ENCODE data around the genes SRP54 and MIPOL1.

GRCh38 chr14:34619490-34620548, 10.1 kb downstream of the SNX6 start:
- PRO-cap, 3 experiments, result no peak in any of the 3 experiments
- RAMPAGE, long total RNA, 4 experiments, result no peak in any of the 4 experiments
- RRBS, result no CpG with 5 or more reads among the region's 7 CpGs

DNA sequence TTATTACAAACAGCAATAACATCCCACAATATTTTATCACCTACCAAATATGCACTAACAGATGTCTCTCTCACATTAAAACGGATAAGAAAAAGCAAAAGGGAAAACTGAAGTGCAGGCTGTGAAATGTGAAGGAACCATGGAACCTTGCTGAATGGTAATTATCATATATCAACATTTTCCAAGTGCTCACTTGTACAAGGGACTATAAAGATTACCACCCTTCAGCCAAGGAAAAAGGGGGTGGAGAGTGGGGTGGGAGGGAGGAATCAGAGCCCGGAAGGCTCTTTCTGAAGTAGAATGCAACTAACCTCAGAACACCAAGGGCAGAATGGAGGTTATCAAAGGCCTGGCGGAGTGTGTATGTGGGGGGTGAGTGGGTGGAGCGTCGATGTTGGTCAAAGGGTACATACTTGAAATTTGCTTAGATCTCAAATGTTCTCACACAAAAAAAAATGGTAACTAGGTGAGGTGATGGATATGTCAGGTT, 1.2 kb downstream of the SNX6 start:
- PRO-cap, 3 experiments, result peak in 1 of 3 experiments; most common plus-strand start position 329 of the sequence (in 1); most common minus-strand start position 319 of the sequence (in 1)
- RAMPAGE, long total RNA, 4 experiments, result no peak in any of the 4 experiments
- RRBS, result no CpG with 5 or more reads among the region's 5 CpGs

- PRO-cap, 3 experiments, result peak in 3 of 3 experiments; most common plus-strand start chr14:34982682 (in 3); most common minus-strand start chr14:34982503 (in 3)
- RAMPAGE, long total RNA, 4 experiments, result start-site peak on the minus strand in 3 of 4 experiments, at chr14:34982375-34982566 at its widest, 12 to 70 reads per replicate
- RRBS, result no CpG with 5 or more reads among the region's 44 CpGs
These were observed 716 bp upstream of the SRP54 start for GRCh38 chr14:34981740-34982811.

DNA sequence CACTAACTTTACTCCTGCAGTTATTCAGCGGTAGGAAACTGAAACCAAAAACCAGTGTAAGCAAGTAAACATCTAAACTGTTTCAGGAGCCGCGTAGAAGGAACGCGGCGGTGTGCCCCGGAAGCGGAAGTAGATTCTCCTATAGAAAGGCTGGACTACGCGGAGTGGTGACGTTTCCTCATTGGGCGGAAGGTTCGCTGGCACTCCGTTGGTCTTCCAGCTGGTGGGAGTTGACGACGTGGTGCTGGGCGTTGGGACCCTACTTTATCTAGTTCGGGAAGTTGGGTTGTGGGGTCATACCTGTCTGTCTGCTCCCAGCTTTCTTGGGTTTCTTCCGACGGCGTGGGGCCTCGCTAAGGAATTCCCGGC, at the start of gene SRP54:
Gene SRP54, plus strand, starts transcription at position 181 of the 369 bp plus-strand sequence.
- PRO-cap, 3 experiments, result peak in 3 of 3 experiments; most common plus-strand start position 181 of the sequence (in 3); most common minus-strand start position 114 of the sequence (in 2)
- RAMPAGE, long total RNA, 4 experiments, result start-site peak on the plus strand in 4 of 4 experiments, centred at positions 189 to 218 of the sequence, 159 to 1,497 reads per replicate
- RRBS, result no CpG with 5 or more reads among the region's 23 CpGs

DNA sequence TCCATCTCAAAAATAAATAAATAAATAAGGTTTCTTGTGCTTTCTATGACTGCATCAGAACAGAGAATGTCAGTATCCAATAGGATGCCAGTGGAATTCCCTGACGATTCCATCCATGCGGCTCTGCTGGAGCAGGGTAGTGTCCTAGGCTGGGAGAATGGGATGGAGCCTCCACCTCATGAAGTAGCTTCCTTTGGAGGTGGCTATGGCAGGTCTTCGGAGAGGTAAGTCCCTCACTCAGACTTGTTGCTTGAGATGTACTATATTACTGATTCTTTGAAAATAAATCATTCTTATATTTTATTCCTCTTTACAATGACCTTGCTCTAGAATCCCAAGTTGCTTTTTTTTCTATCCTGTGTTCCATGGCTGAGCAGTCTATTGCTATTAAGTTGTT, 13.7 kb upstream of the PSMA6 start:
- PRO-cap, 3 experiments, result no peak in any of the 3 experiments
- RAMPAGE, long total RNA, 4 experiments, result no peak in any of the 4 experiments
- RRBS, result no CpG with 5 or more reads among the region's 3 CpGs

GRCh38 chr14:35332156-35332714, 40.1 kb downstream of the PSMA6 start:
- PRO-cap, 3 experiments, result peak in 1 of 3 experiments; most common plus-strand start chr14:35332335 (in 1); most common minus-strand start chr14:35332270 (in 1)
- RAMPAGE, long total RNA, 4 experiments, result no peak in any of the 4 experiments
- RRBS, result no CpG with 5 or more reads among the region's 17 CpGs

DNA sequence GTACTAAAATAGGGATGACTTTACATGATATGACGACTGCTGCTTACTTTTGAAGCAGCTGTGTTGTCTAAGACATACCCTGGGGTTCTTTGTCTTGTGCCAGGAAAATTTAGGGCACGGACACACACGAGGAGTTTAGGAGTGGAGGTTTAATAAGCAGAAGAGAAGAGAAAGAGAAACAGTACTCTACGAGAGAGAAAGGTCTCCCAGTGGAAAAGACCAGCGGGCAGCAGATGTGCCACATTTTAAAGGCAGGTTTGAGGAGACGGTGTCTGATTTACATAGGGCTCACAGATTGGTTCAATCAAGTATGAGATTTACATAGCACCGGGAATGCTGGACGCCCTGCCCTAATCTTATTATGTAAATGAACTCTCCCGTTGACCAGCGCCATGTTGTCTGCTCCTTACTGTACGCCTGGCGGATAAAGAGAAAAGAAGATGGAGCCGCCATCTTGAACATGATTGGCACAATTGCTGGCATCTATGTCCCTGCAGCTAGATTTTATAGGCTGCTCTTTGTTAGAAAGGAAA, 17.9 kb downstream of the NFKBIA start:
- PRO-cap, 3 experiments, result no peak in any of the 3 experiments
- RAMPAGE, long total RNA, 4 experiments, result no peak in any of the 4 experiments
- RRBS, result no CpG with 5 or more reads among the region's 13 CpGs

- PRO-cap, 3 experiments, result peak in 1 of 3 experiments; most common minus-strand start chr14:35400998 (in 1)
- RAMPAGE, long total RNA, 4 experiments, result no peak in any of the 4 experiments
- RRBS, result no CpG with 5 or more reads among the region's 7 CpGs
These were observed 3.8 kb downstream of the NFKBIA start for GRCh38 chr14:35400815-35401156.

- PRO-cap, 3 experiments, result no peak in any of the 3 experiments
- RAMPAGE, long total RNA, 4 experiments, result start-site peak on the minus strand in 1 of 4 experiments, at chr14:35601690-35602084 at its widest, 7 reads per replicate
- RRBS, result no CpG with 5 or more reads among the region's 2 CpGs
These were observed 67.7 kb downstream of the INSM2 start for GRCh38 chr14:35601666-35602073.

GRCh38 chr14:35722880-35723448, 86.1 kb downstream of the RALGAPA1 start:
- PRO-cap, 3 experiments, result no peak in any of the 3 experiments
- RAMPAGE, long total RNA, 4 experiments, result start-site peak on the minus strand in 1 of 4 experiments, at chr14:35723193-35723258 at its widest, 21 reads per replicate
- RRBS, result no CpG with 5 or more reads among the region's 3 CpGs

- PRO-cap, 3 experiments, result no peak in any of the 3 experiments
- RAMPAGE, long total RNA, 4 experiments, result no peak in any of the 4 experiments
- RRBS, result no CpG with 5 or more reads among the region's 4 CpGs
These were observed 69.4 kb downstream of the RALGAPA1 start for GRCh38 chr14:35739521-35740175.

- PRO-cap, 3 experiments, result no peak in any of the 3 experiments
- RAMPAGE, long total RNA, 4 experiments, result no peak in any of the 4 experiments
- RRBS, result no CpG with 5 or more reads among the region's 4 CpGs
These were observed 83.7 kb downstream of the BRMS1L start for GRCh38 chr14:35909855-35910125.

GRCh38 chr14:36520900-36521379, 908 bp upstream of the NKX2-1 start:
- PRO-cap, 3 experiments, result no peak in any of the 3 experiments
- RAMPAGE, long total RNA, 4 experiments, result no peak in any of the 4 experiments
- RRBS, result 6% methylated on average over 15 of the region's 37 CpGs

GRCh38 chr14:36525474-36525987, 5.5 kb upstream of the NKX2-1 start:
- PRO-cap, 3 experiments, result no peak in any of the 3 experiments
- RAMPAGE, long total RNA, 4 experiments, result no peak in any of the 4 experiments
- RRBS, result 10% methylated on average over 6 of the region's 23 CpGs

DNA sequence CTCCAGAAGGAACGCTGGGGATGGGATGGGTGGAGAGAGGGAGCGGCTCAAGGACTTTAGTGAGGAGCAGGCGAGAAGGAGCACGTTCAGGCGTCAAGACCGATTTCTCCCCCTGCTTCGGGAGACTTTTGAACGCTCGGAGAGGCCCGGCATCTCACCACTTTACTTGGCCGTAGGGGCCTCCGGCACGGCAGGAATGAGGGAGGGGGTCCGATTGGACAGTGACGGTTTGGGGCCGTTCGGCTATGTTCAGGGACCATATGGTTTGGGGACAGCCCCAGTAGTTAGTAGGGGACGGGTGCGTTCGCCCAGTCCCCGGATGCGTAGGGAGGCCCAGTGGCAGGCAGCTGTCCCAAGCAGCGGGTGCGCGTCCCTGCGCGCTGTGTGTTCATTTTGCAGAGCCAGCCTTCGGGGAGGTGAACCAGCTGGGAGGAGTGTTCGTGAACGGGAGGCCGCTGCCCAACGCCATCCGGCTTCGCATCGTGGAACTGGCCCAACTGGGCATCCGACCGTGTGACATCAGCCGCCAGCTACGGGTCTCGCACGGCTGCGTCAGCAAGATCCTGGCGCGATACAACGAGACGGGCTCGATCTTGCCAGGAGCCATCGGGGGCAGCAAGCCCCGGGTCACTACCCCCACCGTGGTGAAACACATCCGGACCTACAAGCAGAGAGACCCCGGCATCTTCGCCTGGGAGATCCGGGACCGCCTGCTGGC, 997 bp downstream of the PAX9 start:
- PRO-cap, 3 experiments, result no peak in any of the 3 experiments
- RAMPAGE, long total RNA, 4 experiments, result no peak in any of the 4 experiments
- RRBS, result no CpG with 5 or more reads among the region's 55 CpGs

- PRO-cap, 3 experiments, result no peak in any of the 3 experiments
- RAMPAGE, long total RNA, 4 experiments, result no peak in any of the 4 experiments
- RRBS, result no CpG with 5 or more reads among the region's 3 CpGs
These were observed 21.7 kb downstream of the PAX9 start for GRCh38 chr14:36683405-36683749.

GRCh38 chr14:37197140-37198207, at the start of gene MIPOL1:
TSS of gene MIPOL1 (plus strand) at chr14:37197937.
- PRO-cap, 3 experiments, result peak in 3 of 3 experiments; most common plus-strand start chr14:37197596 (in 2); most common minus-strand start chr14:37197783 (in 2)
- RAMPAGE, long total RNA, 4 experiments, result start-site peak on the plus strand in 4 of 4 experiments, at chr14:37197956-37198082 at its widest, 38 to 446 reads per replicate
- RRBS, result 3% methylated on average over 26 of the region's 67 CpGs

- PRO-cap, 3 experiments, result no peak in any of the 3 experiments
- RAMPAGE, long total RNA, 4 experiments, result no peak in any of the 4 experiments
- RRBS, result no CpG with 5 or more reads among the region's 2 CpGs
These were observed 172.3 kb downstream of the FOXA1 start for GRCh38 chr14:37422734-37423064.

- PRO-cap, 3 experiments, result no peak in any of the 3 experiments
- RAMPAGE, long total RNA, 4 experiments, result no peak in any of the 4 experiments
These were observed 129.0 kb downstream of the FOXA1 start for GRCh38 chr14:37466058-37466439.

GRCh38 chr14:37592256-37593105, 2.6 kb downstream of the FOXA1 start:
- PRO-cap, 3 experiments, result no peak in any of the 3 experiments
- RAMPAGE, long total RNA, 4 experiments, result no peak in any of the 4 experiments
- RRBS, result 59% methylated on average over 21 of the region's 73 CpGs

Measured in adrenal gland (tissue), 7 donors.